Measurements from ENCODE around the genes CNN1 and ZNF709.

DNA sequence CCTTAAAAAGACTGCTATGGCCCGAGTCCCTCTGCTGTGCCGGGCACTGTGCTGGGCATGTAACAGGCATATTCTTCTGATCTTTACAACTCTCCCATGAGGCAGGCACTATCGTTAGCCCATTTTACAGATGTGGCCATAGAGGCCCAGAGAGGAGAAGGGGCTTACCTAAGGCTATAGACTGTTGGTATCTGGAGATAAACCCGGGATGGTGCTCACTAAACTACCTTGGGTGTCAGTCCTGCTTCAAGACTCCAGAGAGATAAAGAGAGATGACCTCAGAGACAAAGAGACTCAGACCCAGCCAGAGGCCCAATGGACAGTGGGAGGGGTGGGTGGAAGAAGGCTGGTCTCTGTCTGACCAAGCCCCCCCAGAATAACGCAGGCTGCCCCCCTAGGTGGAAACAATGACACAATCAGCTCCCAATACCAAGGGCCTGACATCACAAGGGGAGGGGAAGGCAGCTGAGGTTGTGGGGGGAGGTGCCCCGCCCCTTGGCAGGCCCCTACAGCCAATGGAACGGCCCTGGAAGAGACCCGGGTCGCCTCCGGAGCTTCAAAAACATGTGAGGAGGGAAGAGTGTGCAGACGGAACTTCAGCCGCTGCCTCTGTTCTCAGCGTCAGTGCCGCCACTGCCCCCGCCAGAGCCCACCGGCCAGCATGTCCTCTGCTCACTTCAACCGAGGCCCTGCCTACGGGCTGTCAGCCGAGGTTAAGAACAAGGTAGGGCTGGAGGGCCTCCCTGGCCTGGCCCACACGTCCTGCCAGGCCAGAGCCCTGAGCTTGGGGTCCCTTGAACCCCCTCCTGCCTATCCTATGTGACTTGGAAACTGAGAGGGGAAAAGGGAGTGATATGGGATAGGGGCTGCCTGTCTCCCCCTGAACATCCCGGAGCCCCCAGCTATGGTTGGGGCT is at the start of gene CNN1:
Gene CNN1, plus strand, starts transcription at position 585 of the 916 bp plus-strand sequence.
- PRO-cap, result unidirectional peak, plus-strand start at position 559 of the sequence

DNA sequence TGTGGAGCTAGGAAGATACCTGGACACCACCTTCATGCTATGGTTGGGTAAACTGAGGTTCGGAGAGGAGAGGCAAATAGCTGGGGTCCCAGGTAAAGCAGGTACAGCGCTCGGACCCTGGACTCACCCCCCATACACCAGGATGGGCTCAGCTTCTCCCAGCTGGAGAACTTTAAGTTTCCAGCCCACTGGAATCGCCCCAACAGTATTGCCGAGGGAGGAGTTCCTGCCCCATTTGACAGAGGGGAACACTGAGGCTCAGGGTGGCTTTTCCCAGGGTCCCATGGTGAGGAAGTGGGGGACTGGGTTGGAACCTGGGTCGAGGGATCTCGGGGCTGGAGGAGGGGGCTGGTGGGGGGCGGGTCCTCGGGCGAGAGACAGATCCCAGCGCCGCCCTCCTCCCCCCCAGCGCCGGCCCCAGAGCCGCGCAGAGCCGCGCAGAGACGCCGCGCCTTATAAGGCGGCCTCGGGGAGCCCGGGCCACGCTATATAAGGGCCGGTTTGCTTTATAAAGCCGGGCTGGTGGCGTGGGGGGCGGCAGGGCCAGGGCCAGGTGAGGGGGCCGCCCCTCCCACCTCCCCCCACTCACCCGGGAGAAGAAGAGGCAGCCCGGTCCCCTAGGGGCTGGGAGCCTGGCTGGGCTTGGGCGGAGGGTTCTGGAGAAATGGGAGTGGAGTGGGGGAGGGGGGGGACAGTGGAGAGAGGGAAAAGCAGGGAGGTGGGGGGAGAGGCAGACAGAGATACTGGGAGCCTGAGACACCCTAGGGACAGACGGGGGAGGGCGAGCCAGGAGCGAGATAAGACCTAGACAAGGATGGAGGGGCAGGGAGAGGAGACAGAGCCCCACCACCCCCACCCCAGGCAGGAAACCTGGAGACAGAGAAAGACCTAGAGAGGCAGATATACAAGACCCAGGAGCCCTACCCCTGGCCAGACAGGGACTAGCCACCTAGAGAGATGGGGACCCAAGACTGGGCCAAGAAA is 1.1 kb downstream of the CNN1 start:
- PRO-cap, result bidirectional peak, plus-strand start at position 517 of the sequence, minus-strand start at position 337 of the sequence

DNA sequence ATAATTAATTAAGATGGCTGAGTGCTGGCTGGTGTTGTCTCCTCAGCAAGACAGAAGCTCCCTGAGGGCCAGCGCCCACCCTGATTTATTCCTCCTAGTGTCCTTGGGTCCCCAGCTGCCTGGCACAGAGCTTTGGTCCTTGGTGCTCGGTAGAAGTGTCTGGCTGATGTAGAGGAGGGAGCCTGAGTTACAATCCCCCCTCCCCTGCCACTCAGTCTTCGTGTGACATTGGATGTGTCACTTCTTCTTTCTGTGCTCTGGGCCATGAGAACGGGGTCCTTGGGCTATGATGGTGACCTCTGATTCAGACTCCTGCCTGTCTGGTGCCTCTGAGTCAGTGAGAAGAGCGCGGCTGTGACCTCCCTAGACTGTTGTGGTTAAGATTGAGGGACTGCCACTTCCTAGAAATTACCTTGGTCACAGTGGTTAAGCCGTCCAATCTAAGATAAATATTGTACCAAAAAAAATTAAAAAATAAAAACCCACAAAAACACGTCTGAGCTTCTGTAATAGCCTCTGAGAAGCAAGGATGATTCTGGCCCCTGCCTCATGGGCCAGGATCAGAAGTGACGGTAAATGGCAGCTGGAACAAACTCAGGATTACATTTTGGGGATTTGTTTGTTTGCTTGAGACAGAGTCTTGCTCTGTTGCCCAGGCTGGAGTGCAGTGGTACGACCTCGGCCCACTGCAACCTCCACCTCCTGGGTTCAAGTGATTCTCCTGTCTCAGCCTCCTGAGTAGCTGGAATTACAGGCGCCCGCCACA is 9.2 kb downstream of the ACP5 start:
- PRO-cap, result no peak

DNA sequence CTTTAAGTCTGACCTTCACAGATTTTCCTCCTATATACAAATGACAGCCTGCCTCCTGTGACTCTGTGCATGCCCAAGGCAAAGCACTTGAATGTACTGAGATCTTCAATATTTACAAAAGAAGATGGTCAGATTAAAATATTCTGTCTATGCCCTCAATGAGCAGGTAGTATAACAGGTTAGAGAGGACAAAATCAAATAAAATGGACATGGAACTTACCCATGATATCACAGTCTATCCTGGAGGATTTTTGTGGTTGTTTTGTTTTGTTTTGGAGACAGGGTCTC is 42.0 kb downstream of the ZNF823 start:
- PRO-cap, result no peak

- PRO-cap, result no peak
Observed at GRCh38 chr19:11929967-11930674, 5.2 kb downstream of the ZNF700 start.

DNA sequence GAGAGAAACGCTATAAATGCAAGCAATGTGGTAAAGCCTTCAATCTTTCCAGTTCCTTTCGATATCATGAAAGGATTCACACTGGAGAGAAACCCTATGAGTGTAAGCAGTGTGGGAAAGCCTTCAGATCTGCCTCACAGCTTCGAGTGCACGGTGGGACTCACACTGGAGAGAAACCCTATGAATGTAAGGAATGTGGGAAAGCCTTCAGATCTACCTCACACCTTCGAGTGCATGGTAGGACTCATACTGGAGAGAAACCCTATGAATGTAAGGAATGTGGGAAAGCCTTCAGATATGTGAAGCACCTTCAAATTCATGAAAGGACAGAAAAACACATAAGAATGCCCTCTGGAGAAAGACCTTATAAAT is 15.7 kb upstream of the ZNF763 start:
- PRO-cap, result no peak

GRCh38 chr19:11964035-11964307 is 869 bp upstream of the ZNF763 start:
- PRO-cap, result no peak

- PRO-cap, result unidirectional peak, plus-strand start at chr19:11966095
Observed at GRCh38 chr19:11965949-11966415, 1.1 kb downstream of the ZNF763 start.

DNA sequence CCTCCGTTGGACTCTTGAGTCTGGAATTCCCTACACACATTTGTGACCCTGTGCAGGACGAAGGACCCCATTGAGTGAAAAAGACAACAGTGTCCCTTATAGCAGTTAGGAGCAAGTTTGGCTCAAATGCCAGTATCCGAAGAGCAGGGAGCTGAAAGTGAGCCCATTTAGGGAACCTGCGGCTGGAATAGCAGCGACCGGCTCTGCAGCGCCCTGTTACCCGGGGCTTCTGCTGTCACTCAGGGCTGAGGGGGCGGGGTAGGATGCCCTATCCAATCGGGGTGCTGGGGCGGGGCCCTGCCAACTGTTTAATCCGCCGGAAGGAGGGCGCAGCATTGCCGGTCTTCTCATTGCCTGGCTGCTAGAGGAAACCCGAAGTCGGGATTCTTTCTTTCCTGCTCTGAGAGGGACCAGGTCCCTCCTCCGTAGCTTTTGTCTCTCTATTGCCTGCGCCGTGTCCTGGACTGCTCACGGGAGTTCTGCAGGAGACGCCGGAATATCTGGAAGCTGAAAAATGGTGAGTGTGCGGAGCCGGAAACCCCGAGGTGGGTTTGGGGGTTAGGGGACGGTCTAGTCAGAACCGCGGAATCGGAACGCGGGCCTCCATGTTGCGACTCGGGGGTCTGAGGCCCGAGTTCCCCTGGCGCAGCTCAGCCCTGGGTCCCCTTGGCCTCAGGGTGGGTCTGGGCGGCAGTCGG is 22.6 kb downstream of the ZNF763 start:
- PRO-cap, result bidirectional peak, plus-strand start at position 350 of the sequence, minus-strand start at position 189 of the sequence

- PRO-cap, result no peak
Observed at GRCh38 chr19:12359328-12359951, 6.0 kb downstream of the ZNF442 start.

- PRO-cap, result bidirectional peak, plus-strand start at chr19:12484923, minus-strand start at chr19:12484795
Observed at GRCh38 chr19:12484313-12485428, at the start of gene ZNF709. TSS of gene ZNF709 (minus strand) at chr19:12484816.

GRCh38 chr19:12672742-12673574 is 3.7 kb upstream of the WDR83OS start:
- PRO-cap, result no peak

DNA sequence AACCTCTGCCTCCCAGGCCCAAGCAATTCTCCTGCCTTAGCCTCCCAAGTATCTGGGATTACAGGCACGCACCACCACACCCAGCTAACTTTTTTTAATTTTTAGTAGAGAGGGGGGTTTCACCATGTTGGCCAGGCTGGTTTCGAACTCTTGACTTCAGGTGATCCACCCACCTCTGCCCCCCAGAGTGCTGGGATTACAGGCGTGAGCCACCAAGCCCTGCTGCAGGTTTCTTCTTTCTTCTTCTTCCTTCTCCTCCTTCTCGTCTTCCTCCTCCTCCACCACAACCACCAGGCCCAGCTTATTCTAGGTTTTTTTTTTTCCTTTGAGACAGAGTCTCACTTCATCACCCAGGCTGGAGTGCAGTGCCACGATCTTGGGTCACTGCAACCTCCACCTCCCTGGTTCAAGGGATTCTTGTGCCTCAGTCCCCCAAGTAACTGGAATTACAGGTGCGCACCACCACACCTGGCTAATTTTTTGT is 7.1 kb downstream of the BEST2 start:
- PRO-cap, result no peak

DNA sequence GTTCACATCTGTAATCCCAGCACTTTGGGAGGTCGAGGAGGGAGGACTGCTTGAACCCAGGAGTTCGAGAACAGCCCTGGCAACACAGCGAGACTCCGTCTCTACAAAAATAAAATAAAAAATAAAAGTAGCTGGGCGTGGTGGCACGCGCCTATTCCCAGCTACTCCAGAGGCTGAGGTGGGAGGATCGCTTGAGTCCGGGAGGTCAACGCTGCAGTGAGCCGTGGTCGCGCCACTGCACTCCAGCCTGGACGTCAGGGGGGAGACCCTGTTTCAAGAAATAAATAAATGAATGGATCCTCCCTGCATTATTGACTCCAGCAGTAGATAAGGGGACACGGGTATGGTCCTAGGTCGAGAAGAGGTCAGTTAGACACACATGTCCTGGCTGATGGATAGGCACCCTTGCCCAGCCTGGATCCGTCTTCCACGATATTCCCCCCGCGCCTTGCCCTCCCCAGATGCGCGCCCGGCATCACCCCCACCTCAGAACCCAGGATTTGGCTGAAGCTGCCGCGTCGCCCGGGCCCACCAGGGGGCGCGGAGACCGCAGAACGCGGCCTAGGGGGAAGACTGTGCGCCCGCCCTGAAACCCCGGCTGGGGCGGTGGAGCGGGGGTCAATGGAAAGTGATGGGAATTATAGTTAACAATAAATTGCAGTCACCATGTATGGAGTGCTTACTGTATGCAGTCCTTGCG is 2.0 kb upstream of the HOOK2 start:
- PRO-cap, result no peak

GRCh38 chr19:12779010-12779904 is 3.9 kb upstream of the HOOK2 start:
- PRO-cap, result no peak

DNA sequence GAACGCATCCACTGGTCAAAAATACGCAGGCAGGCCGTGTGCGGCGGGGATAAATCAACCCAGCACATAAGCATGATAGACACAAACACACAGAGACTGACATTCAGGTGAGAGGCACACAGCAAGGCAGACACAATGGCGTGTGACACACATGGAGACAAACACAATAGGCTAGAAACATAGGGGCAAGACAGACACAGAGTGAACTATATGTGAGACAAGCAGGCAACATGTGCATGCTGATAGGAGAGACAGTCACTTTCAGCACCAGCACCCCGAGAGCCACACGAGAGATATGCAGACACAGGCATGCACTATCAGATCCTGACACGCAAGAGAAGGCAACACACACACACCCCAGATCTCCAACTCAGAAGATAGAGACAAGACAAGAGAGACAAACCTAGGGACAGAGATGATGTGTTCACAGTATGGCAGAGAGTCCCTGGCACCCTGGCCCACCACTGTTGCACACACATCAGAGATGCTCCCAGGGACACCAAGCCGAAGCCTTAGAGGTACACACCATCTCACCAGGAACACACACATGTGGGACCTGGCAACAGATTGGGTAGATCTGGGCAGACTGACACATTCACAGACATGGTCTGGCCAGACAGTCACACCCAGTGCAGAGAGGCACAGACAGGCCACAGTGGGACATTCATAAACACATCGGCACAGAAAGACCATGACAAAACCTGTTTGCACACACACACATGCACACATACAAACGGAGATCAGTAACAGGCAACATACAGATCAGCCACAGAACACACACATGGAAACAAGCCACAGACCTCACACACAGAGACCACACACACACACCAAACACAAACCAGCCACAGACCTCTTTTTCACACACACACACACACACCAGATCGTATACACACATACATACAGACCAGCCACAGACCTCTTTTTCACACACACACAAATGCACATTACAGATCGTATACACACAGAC is 6.6 kb upstream of the JUNB start:
- PRO-cap, result no peak

DNA sequence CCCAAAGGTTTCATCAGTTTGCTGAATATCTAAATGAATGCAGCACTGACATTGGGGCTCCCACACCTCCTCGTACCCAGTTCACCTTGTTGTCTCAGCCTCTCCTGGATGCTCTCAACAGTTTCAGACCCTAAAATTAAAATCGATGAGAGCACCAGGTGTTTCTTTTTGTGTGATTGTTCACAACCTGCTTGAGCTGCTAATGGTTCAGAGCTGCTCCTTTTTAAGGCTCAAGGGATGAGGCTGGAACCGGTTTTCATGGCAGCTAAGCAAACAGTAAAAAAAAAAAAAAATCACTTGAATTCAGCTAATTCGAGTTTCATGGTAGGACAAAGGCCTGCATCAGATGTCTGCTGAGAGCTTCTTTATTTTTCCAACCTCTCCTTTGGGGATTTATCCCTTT is 6.6 kb downstream of the SYCE2 start:
- PRO-cap, result no peak

GRCh38 chr19:12975035-12975337 is 5.6 kb downstream of the DAND5 start:
- PRO-cap, result no peak

DNA sequence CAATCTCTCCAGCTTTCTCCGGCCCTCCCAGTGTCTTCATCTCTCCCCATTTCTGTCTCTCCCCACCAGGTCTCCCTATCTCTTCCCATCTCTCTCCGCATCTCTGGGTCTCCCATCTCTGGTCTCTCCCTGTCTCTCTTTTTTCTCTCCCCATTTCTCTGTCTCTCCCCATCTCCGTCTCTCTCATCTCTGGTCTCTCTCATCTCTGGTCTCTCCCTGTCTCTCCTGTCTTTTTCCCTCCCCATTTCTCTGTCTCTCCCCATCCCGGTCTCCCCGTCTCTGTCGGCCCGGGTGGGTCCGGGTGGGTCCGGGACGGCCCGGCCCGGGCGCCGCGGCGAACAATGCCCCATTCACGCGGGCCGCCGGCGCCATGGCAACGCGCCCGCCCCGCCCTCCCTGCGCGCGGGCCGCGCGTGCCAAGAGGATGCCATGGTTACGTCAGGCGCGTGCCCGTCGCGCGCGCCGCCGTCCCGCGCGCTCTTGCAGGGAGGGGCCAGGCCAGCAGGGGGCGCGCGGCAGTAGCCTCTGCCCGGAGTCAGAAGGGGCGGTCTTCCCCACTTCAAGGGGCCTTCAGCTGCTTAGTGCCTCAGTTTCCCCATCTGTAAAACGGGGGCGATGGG is 11.9 kb upstream of the NFIX start:
- PRO-cap, result no peak

GRCh38 chr19:12998181-12998751 is 3.0 kb downstream of the NFIX start:
- PRO-cap, result no peak

Measured in left cardiac atrium (tissue), 1 donor.